ENCODE measurements around a stretch of chr15.

GRCh38 chr15:91706147-91706499 is 147.4 kb upstream of the SLCO3A1 start:
- RRBS = no CpG with 5 or more reads among the region's 2 CpGs

DNA sequence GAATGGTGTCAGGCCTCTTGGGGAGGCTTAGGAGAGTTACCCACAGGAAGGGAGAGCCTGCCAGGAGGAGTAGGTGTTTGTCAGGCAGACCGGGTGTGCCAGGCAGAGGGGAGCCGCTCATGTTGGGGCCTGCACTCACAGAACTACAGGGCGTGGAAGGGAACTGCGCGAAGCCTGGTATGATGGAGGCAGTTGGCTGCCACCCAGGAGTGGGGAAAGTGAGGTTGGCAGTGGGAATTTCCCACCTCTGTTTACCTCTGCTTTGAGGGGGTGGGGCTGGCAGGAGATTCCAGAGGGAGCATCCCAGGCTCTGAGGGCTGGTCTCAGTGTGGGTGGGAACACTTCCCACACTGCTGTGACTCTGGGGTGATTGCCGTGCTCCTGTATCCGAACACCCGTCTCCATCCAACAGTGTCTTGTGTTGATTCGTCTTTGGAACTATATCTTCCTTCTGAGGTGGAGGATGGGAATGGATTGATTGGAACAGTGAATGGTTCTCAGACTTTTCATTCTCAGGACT is 100.0 kb downstream of the SLCO3A1 start:
- RRBS = no CpG with 5 or more reads among the region's 9 CpGs

- RRBS = no CpG with 5 or more reads among the region's 13 CpGs
These were observed 112.5 kb downstream of the SLCO3A1 start for GRCh38 chr15:91965802-91966517.

- RRBS = no CpG with 5 or more reads among the region's 2 CpGs
These were observed 223.6 kb upstream of the ST8SIA2 start for GRCh38 chr15:92170119-92170408.

- RRBS = no CpG with 5 or more reads among the region's 14 CpGs
These were observed 75.1 kb downstream of the FAM174B start for GRCh38 chr15:92580428-92580962.

- RRBS = no CpG with 5 or more reads among the region's 13 CpGs
These were observed 40.4 kb downstream of the FAM174B start for GRCh38 chr15:92615119-92615702.

- RRBS = no CpG with 5 or more reads among the region's 19 CpGs
These were observed 16.7 kb downstream of the FAM174B start for GRCh38 chr15:92638584-92639643.

- RRBS = no CpG with 5 or more reads among the region's 4 CpGs
These were observed 7.1 kb downstream of the FAM174B start for GRCh38 chr15:92648488-92648843.

DNA sequence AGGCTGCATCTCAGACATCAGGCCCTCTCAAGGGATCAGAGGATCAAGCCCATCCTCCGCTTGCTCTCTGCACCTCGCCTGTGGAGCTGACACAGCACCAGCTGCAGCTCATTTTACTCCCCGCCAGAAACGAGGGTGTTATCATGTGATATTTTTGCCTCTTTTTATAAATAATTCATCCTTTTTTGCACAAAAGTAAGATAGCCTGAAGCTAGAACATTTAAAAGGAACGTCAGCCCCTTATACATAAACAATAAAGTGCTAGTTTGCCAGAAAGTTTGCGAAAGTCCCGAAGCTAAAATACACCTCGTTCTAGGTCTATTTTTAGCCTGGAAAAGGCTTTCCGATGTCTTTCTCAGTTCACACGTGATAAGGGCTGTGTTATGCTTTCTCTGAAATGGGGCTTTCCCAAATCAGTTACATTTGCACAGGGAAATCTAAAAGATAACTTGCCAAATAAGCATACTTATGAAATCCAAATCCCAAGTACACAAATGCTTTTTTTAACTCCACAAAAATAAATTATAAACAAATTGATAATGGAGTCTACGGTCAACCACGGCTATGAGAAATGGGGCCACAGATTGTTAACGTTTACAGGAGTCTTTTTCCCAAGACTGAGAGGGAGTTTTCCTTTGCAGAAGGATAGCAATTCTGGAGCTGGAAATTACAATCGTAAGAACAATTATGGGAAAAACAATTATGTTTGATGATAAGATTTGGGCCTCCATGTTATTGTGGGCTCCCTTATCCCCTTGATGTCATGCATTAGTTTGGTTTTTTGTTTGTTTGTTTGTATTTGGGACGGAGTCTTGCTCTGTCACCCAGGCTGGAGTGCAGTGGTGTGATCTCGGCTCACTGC is 9.8 kb upstream of the FAM174B start:
- RRBS = no CpG with 5 or more reads among the region's 16 CpGs

DNA sequence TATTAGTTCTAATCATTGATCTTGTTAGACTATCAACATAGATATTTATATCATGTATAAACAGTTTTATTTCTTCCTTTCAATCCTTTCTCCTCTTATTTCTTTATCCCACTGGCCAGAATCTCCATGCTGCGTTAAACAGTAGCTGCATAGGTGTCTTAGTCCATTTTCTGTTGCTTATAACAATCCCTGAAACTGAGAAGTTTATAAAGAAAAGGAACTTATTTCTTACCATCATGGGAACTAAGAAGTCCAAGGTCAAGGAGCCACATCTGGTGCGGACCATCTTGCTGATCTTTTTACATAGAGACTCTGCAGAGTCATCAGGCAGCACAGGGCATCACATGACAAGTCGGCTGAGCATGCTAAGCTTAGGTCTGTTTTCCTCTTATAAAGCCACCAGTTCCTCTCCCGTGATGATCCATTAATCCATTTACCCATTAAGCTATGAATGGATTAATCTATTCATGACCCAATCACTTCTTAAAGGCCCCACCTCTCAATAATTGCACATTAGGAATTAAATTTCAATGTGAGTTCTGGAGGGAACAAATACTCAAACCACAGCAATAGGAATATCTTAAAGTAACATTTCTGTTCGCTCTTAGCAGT is 22.4 kb upstream of the FAM174B start:
- RRBS = no CpG with 5 or more reads among the region's 5 CpGs

DNA sequence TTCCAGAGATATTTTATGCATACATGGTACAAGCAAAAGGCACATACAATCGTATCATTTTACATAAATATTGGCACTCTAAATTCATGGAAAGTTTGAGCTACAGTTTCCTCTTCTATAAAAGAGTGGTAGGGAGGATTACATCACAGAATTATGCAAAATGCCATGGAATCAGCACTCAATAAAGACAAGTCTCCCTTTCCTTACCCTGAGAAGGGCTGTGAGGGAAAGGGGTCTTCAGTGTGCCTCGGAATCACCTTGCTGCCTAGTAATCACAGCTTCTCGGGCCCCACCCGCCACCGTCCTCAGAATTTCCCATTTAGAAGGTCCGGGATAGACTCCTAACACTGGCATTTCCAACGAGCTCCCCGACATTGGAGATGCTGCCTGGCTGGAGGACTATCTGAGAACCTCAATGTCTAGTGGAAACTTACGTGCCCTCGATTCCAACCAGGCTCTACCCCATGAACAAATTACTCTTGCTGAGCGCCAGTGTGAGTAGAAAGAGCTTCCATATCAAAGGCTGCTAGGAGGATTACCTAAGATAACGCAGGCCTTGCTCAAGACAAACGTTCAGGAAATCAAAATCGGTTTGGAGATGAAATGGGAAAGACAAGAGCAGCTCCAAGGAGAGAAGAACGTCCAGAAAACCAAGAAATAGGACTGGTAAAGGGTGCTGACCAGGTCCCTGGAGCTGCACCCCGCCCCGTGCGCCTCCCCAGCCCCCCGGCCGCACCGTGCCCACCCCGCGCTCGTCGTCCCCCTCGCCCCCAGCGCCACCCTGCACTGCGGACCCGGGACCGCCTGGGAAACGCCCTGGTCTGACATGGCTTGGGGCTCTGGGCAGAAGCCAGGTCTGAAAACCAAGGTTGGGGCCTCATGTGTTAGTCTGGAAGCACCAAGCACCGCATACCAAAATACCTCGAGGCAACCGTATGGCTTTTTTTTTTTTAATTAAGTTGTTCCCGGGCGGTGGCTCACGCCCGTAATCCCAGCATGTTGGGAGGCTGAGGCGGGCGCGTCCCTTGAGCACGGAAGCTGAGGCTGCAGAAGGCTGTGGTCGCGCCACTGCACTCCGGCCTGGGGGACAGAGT is 91.9 kb upstream of the CHD2 start:
- RRBS = 4% methylated on average over 11 of the region's 45 CpGs

DNA sequence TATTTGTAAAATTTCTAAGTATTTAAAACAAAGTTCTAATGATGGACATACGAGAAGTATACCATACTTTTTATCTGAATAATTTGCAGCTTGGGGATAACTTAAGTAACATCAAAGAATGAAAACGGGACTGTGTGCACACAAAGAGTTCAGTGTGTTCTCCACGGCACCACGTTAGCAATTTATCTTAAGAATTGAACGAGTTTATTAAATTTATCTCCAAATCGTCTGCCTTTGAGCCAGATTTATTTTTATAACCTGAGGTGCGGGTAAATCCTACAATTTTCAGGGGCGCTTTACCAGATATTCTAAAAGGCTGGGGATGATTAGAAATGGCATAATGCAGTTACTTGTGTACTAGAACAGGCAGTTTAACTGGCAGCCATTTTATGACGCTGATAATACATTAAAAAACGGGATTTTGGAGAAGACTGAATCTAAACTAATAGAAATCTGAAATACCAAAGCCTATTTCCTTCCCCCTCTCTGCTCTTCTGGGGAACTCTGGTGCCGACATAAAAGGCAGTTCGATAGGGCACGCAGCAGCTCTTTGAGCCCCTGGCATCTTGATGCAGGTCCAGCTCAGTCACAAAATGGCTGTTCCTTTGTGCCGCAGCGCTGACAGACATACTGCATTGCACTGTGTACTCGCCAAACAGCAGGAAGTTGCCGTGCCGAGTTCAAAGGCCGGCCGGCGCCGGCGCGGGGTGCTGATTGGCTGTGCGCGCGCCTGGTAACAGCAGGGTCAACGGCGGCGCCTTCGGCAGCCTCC is 3.7 kb downstream of the CHD2 start:
- RRBS = no CpG with 5 or more reads among the region's 31 CpGs

- RRBS = no CpG with 5 or more reads among the region's 15 CpGs
These were observed 10.4 kb downstream of the CHD2 start for GRCh38 chr15:92910346-92911169.

- RRBS = no CpG with 5 or more reads among the region's 5 CpGs
These were observed 91.8 kb downstream of the RGMA start for GRCh38 chr15:92997159-92997594.

DNA sequence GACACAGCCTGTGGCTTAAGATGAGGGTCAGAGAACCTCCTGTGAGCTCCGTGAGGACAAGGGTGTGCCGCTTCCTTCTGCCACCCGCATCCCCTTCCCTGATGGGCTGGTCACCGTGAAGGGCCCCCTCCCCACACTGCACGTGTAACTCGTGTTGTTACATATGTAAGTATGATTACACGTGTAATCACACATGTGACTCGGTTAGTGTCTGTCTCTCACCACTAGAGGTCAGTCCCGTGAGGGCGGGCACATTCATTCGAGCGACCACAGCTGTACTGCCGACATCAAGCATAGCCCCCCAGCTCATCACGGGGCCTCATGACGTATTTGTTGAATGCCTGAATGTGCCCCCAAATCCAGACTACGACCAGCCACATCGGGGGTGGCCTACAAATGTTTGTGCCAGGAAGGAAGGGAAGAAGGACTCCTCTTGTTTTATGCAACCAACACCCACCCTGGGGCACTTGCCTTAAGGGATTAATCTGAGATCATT is 53.1 kb downstream of the RGMA start:
- RRBS = no CpG with 5 or more reads among the region's 17 CpGs

GRCh38 chr15:93037241-93038100 is 51.5 kb downstream of the RGMA start:
- RRBS = no CpG with 5 or more reads among the region's 21 CpGs

- RRBS = no CpG with 5 or more reads among the region's 19 CpGs
These were observed 147.1 kb upstream of the RGMA start for GRCh38 chr15:93235787-93236804.

- RRBS = no CpG with 5 or more reads among the region's 10 CpGs
These were observed 1.6 kb upstream of the MCTP2 start for GRCh38 chr15:94229389-94230448.

GRCh38 chr15:94258168-94258748 is 26.9 kb downstream of the MCTP2 start:
- RRBS = no CpG with 5 or more reads among the region's 2 CpGs

Measured in brain (tissue), 1 donor.